ENCODE data around the genes MXD3 and ZNF454.

GRCh38 chr5:176887266-176887715 lies 11.9 kb downstream of the HK3 start:
- RRBS, result 58% methylated on average over 15 of the region's 24 CpGs

GRCh38 chr5:177109811-177110310 lies 23.1 kb downstream of the FGFR4 start:
- RRBS, result no CpG with 5 or more reads among the region's 13 CpGs

DNA sequence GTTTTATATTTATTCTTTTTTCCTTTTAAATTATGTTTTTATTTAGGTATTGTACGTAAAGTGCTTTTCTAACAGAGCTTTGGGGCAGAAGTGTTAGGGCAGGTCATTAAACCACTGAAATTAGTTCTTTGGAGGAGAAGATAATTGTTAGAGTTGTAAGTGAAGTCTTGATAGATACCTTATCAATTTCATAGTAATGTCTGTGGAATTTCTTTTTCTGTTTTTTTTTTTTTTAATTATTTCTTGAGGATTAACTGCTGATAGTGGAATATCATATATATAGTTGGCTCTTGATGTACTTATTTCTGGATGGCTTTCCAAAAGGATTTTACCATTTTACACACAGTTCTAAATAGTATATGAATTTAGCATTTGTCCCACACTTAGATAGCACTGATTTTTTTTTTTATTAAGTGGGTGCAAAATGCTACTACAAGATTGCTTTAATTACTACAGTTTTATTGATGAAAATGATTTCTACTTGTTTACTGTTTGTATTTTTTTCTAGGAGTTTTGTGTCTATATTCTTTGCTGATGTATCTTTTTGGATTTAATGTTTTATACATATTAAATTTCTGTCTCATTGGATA lies 19.5 kb downstream of the NSD1 start:
- RRBS, result no CpG with 5 or more reads among the region's 1 CpG

DNA sequence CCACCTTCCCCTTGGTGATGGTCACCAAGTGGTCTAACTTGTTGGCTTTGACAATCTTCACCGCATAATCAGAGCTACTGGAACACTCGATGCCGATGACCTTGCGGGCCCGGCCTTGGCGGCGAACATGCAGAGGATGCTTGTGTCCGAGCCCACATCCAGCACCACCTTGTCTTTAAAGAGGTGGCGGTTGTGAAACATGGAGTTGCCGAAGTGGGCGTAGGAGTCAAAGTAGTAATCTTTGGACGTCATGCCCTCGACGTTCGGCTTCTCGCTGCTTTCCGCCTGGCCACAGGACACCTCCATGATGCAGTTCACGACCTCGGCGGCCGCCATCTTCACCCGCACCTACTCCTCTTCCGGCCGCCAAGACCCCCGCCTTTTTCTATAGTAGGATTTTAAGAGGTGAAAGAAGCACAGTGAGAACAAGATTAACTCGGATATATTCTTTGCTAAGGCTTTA lies 37.2 kb downstream of the RAB24 start:
- RRBS, result no CpG with 5 or more reads among the region's 26 CpGs

DNA sequence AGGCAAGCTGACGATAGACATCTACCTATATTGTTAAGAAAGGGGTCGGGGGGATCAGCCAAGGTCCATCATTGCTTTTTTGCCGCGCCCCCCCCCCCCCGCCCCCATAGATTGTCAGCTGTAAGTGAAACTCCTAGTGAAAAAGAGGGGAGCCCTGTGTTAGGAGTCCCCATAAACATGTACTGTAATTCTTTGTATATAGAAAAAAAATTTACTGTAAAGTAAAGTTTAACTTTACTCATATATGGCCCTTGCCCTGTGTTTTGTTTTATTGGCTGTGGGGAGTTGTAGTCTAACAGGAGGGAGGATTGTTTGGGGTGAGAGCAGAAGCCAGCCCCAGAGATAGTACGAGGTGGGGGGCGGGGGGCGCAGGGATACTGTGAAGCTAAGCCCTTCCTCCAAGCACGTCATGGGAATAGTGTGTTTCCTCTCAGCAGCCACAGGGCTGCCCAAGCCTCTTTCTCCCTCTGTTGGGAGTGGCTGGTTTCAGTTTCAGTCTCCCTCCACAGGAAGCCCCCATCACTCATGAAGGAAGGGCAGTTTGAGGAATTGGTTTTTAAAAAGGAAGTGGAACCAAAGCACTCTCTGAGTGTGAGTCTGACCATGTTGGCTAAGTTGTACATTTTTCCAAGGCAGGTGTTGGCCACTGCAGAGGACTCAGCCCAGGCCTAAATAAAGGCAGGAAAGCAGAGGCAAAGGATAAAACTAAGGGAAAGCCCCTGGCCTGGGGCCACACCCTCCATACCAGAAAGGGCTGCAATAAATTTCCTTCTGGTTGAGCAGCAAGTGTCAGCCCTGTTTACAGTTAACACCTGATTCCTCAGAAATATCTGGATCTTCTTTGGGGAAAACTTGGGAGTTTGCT lies 3.3 kb downstream of the RAB24 start:
- RRBS, result no CpG with 5 or more reads among the region's 9 CpGs

DNA sequence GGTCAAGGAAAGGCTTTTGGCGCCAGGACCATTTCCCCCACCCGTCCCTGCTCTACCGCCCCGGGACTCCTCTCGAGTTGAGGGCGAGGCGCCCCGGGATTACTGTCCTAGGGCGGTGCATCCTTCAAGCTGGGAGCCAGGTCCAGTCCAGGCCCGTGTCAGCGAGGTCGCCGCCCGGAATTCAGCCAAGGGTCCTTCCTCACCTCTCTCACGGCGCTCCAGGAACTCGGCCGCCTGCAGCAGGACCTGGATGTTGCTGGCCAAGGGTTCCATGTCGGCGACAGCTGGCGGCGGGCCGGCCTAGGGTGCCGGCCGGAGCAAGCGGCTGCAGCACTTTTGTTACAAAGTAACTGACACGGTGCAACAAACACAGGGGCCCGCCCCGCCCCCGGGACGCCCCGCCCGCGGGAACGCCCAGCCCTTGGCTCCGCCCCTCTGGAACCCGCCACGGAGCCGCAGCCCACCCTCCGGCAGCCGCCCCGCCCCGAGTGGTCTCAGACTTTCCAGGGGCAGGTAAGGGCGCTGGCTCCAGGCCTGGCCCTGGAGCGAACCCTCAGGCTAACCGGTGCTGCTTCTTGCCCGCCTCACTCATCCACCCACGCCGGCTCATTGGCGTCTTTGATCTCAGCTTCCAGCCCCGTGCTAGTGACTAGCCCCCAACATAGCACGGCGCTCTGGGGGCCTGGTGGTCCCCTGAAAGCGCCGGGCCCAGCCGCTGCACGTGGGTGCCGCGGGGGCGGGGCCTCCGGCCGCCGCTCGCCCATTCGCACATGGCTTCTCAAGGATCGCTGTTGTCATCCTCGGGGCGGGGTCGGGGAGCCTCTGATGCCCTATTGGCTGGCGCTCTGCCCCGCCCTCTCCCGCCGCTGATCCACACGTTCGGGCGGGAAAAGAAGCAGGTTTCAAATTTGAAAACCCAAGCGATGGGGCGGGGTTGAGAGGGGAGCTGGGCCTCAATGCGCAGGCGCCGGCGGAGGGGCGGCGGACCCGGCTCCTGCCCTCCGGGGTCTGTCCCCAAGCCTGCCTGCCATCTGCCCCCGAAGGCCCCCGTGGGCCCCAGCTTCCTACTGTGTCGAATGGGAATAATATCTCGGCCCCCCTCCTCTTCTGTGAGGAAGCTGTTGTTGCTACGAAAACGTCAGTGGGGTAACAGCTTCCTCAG lies at the start of gene MXD3:
Gene MXD3, minus strand, starts transcription at position 341 of the 1,162 bp plus-strand sequence.
- RRBS, result 4% methylated on average over 43 of the region's 92 CpGs

DNA sequence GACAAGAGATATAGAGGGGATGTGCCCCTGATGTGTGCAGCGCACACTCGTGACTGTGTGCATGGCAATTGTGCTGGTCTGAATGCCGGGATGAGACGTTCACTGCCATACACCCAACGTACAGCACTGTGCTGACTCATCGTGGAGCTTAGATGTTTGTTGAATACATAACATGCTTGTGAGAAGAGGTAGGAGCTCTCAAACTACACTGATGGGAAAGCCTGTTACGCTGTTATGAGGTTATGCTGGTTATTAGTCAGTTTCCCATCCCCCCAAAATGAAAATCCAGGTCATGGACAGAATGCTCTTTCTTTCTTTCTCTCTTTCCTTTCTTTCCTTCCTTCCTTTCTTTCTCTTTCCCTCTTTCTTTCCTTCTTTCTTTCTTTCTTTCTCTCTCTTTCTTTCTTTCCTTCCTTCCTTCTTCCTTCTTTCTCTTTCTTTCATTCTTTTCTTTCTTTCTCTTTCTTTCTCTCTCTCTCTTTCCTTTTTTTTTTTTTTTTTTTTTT lies 4.8 kb upstream of the SLC34A1 start:
- RRBS, result 52% methylated on average over 1 of the region's 7 CpGs

- RRBS, result 5% methylated on average over 10 of the region's 41 CpGs
These were observed 5.3 kb downstream of the GRK6 start for GRCh38 chr5:177431407-177432539.

DNA sequence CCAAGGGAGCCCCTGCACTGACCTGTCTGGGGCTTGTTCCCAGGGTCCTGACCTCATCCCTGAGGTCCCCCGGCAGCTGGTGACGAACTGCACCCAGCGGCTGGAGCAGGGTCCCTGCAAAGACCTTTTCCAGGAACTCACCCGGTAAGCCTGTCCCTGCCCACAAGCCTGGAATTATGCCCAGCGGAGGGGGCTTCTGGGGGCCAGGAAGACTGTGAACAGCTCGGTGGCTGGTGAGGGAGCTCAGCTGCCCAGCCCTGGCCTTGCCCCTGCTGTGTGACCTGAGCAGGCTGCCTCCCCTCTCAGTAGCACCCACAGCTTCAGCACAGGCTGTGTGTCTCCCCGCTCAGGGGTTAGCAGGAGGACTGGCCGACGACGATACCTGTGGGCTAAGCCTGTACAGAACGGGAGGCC lies 6.2 kb downstream of the GRK6 start:
- RRBS, result 83% methylated on average over 1 of the region's 11 CpGs

DNA sequence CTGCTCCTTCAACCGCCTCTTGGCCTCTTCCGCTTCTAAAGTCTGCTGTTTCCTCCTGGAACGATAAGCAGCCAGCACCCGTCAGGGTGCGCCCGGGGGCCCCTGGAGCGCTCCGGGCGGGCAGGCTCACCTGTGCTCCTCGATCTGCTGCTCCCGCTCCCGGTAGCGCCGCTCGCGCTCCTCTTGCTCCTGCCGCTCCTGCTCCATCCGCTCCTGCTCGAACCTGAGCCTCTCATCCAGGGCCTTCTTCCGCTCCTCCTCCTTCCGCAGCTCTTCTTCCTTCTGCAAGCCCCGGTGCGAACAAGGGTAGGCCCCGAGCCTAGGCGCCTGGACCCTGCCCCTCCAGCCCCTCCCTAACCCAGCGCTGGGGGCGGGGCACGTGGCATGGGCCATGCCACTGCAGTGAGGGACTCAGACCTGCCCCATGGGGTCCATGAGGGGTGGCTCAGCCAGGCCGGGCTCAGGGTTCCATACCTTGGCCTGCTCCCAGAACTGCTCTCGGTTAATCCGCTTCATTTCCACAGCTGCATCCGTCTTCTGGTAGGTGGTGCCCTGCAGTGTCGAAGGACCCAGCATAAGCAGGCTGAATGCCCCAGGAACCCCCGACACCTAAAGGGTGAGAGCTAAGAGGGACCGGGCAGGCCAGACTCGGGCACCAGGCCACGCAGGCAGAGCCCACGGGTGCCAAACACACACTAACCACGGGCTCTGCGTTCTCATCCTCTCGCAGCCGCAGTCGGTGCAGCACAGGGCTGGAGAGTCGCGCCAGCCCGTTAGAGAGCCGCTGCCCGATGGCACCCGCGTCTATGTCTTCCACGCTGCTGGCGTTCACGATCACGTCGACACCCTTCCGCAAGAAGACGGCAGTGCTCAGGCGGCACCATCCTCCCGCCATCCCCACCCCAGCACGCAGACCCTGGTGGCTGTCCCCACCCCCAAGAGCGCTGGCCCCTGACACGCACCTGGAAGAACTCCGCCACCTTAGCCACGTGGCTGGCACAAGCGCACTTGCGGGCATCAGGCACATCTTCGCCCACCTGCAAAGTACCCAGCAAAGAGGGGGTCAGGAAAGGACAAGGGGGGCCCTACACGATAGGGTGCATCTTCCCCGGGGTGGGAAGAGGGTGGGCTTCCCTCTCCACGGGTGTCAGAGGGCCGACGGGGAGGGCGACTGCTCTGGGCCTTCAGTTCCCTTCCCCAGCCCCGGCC lies 6.2 kb downstream of the DBN1 start:
- RRBS, result 88% methylated on average over 5 of the region's 74 CpGs

- RRBS, result no CpG with 5 or more reads among the region's 8 CpGs
These were observed 3.5 kb upstream of the PDLIM7 start for GRCh38 chr5:177500770-177501397.

DNA sequence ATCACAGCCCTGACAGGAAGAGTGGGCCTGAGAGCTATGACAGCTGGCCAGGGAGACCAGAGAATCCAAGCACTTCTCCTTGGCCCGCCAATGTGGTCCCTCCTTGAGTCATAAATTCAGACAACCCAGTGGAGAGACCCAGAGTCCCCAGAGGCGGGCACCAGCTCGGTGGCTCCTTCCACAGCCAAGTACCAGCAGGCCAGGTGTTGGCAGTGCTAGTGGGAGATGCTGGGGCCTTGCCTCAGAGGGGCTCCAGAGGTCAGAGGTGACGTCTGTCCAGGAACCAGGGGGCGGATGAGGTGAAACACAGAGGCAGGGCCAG lies 1.6 kb upstream of the DOK3 start:
- RRBS, result no CpG with 5 or more reads among the region's 5 CpGs

DNA sequence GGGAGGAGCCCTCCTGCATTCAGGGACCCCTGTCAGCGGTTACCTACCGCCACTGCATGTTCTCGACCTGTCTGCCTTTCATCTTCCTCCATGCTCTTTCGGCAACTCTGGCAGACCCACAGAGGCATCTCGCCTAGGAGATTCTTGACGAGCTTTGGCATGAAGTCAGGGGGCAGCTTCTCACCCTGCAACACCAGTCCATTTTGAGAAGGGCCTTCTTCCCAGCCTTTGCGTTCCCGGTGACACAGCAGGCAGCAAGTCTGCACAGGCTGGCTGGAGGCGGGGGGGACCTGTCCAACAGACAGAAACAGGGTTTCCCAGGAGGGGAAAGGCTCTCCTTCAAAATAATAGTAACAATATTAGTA lies 15.5 kb downstream of the FAM193B start:
- RRBS, result no CpG with 5 or more reads among the region's 9 CpGs

DNA sequence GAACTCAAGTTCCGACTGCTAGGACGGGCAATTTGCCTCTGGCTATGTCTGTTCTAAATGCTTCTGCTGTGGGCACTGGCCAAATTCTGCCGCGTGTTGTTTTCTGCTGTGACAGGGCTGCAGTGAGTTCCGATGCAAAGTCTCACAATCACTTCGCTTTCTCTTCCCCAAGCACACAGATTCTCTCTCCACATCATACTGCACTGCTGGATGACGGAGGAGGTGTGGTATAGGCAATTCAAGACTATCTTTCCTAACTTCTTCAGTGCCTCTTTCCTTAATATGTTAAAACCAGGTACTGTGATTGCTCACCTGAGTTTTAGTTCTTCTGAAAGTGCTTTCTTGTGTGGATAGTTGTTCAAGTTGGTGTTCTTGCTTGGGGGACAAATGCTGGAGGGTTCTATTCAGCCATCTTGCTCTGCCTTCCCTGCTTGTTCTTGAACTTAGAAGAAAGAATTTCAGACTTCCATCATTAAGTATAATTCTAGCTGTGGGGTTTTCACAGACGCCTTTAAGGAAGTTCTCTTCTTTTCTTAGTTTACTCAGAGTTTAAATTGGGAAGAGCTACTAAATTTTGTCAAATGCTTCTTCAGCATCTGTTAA lies 41.7 kb downstream of the B4GALT7 start:
- RRBS, result no CpG with 5 or more reads among the region's 8 CpGs

- RRBS, result no CpG with 5 or more reads among the region's 108 CpGs
These were observed 72.0 kb downstream of the B4GALT7 start for GRCh38 chr5:177671723-177672598.

DNA sequence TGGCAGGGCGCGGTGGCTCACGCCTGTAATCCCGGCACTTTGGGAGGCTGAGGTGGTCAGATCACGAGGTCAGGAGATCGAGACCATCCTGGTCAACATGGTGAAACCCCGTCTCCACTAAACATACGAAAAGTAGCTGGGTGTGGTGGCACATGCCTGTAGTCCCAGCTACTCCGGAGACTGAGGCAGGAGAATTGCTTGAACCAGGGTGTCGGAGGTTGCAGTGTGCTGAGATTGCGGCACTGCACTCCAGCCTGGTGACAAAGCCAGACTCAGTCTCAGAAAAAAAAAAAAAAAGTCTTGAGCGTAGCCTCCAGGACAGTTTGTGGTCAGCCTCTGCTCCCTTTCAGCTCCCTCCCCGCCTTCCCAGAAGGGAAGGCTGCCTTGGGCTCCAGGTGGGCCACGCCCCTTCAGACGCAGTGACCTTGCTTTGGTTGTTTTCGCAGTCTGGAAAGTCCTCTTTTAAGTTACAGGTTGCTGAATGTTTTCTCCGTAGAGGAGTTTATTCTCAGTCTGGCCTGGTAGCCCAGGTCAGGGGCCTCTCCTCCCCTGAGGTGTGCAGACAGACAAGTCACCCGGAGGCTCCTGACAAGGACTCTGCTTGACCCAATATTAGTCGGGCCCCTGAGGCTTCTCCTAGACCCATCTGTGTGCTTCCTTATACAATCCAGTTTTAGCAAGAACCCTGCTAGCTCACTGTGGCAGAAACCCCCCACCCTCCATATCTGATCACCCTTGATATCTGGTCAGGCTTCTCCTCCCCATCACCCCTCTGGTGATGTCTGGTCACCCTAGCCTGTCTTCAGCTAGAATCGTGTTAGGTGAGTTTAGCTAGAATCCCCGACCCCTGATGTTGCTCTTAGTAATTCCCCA lies 31.7 kb upstream of the N4BP3 start:
- RRBS, result no CpG with 5 or more reads among the region's 21 CpGs

DNA sequence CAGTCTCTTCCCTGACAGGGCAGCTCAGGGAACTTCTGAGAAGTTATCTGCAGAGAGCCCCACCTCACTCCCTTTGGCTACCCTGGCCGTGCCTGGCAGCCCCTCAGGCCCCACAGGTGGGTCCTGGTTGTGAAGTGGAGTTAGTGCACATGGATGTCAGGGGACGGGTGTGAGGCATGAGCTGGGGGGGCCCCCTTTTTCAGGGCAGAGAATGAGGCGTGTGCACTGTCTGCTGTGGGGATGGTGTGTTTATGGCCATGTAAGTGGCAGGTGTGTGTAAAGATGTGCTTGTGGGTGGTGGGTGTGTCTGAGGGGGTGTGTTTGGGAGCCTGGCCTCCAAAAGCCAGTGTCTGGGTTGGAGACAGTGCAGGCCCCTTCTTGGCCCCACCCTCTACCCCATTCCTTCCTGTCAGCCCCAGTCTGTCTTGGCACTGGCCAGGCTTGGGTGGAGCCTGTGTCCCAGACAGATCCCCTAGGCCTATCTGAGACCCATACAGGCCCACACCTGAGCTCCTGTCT lies 7.3 kb upstream of the RMND5B start:
- RRBS, result no CpG with 5 or more reads among the region's 3 CpGs

- RRBS, result no CpG with 5 or more reads among the region's 10 CpGs
These were observed 55.7 kb upstream of the ZNF354B start for GRCh38 chr5:178804027-178804527.

DNA sequence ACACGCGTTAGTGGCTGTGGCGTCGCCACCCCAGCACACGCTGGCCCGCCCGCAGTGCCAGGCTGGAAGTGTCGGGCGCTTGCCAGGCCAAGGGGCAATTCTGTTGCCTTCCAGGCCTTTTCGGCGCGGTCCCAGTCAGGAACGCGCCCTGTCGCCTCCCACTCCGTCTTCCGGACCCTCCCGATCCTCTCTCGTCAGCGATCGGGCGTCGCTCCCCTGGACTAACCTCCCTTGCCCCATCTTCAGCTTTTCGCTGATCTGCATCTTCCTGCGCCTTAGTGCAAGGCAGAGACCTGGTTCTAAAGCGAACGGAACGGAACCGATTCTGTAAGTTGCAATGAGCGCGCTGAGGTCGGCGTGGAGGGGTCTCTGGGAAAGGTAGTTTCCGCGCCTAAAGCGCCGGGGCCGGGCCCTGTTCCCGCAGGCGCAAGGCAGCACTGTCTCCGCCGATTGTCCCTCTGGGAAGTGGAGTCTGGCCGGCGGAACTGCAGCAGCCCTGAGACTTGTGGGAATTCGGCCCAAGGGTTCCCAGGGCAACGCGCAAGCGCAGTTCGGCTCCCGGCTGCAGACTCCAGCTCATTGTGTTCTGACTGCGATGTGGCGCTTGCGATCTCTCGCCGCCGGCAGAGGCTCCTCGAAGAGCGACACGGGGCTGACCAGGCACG lies at the start of gene ZNF454:
Gene ZNF454, plus strand, starts transcription at position 554 of the 665 bp plus-strand sequence.
- RRBS, result 50% methylated on average over 18 of the region's 60 CpGs